Glomerular endothelial cell (primary cell): ENCODE data around the genes STX8 and MAP2K4.

DNA sequence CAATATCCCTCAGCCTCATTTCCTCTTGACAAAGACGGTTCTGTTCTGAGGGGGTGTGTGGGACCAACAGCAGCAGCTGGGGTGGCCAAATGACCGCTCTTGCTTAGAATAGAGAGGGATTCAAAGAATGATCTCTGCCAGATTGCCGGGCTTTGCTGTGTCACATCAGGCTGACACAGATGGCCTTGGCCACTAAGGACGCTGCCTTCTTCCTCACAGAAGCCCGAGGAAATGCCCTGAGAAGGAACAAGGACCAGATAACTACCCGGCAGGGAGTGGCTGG, 250.7 kb downstream of the NTN1 start:
- RAMPAGE, long total RNA = no peak

DNA sequence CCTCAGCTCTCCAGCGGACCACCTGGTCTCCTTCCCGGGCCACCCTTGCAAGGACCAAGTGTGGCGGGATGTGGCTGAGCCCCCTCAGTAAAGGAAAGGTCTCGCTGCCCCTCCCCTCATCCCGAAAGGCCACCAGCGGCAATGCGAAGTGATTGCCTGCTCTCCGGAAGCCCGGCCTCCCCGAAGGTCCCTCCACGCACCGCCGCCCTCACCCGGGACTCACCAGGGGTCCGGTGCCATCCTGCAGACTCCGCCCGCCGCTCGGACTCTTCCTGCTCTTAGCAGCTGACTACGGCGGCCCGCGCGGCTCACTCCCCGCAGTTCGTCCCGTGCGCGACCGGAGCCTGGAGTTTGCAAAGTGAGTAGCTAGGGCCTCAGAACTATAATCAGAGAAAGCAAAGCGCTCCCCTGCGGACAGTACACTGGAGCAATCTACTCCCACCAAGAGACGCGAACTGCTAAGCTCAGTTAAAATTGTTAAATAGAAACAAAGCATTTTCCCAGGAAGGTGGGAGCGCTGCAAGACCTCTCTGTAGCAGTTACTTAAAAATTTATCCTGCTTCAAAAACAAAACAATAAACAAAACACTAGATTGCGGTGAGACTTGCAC, at the start of gene STX8:
Gene STX8, minus strand, starts transcription at position 252 of the 610 bp plus-strand sequence.
- RAMPAGE, long total RNA = start-site peak on the minus strand centred at position 249 of the sequence, 15 bp wide, 539 and 573 reads in 2 replicates

- RAMPAGE, long total RNA = no peak
Observed at GRCh38 chr17:9645585-9645832, 192 bp downstream of the USP43 start.

- RAMPAGE, long total RNA = no peak
Observed at GRCh38 chr17:9646273-9646783, 1.0 kb downstream of the USP43 start.

DNA sequence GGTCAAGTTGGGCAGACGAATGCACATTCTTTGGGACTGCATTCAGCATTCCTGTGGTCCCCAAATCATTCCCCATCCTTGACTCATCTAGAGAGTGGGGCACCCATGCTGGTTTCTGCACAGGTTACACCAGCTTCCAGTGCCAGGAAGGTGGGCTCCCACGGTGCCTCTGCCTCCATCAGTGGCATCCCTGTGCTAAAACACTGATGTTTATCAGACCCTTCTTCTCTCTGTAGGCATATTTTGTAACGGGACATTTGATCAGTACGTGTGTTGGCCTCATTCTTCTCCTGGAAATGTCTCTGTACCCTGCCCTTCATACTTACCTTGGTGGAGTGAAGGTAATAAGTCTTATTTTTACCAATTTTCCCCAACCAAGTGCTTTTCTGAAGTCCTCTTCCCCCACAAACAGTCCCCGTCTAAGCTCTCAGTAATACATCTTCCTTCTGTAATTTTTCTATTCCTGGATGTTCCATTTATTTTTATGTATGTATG, 10.5 kb downstream of the GLP2R start:
- RAMPAGE, long total RNA = no peak

- RAMPAGE, long total RNA = no peak
Observed at GRCh38 chr17:9837556-9838444, 12.1 kb downstream of the GLP2R start.

- RAMPAGE, long total RNA = no peak
Observed at GRCh38 chr17:9926392-9926933, 21.4 kb upstream of the RCVRN start.

DNA sequence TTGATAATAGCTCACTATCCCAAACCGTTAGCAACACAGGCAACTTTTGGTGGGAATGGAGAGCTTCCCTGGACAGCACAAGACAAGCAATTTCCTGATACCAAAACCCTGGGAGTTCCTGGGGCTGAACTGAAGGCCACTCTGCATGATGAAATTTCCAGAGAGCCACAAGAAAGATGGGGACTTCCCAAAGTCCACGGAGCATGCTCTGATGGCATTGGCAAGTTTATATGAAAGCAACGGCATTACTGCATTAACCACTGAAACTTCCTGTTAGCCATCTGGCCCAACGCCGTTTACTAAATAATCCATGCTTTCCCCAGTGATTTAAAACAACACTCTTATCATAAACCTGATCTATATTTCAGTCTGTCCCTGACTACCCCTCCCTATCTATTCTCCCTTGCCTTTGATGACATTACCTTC, 108.3 kb upstream of the RCVRN start:
- RAMPAGE, long total RNA = no peak

- RAMPAGE, long total RNA = no peak
Observed at GRCh38 chr17:10059523-10060470, 138.6 kb downstream of the GAS7 start.

DNA sequence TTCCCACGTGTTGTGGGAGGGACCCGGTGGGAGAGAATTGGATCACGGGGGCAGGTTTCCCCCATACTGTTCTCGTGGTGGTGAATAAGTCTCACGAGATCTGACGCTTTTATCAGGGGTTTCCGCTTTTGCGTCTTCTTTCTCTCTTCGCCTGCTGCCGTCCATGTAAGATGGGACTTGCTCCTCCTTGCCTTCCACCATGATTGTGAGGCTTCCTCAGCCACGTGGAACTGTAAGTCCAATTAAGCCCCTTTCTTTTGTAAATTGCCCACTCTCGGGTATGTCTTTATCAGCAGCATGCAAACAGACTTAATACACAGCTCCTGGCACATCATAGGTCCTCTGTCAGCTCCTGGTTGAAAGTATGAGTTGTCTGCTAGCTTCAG, 81.1 kb downstream of the MYH13 start:
- RAMPAGE, long total RNA = no peak

GRCh38 chr17:10736855-10737803, 7.3 kb upstream of the TMEM220 start:
- RAMPAGE, long total RNA = no peak

GRCh38 chr17:10784810-10785140, 19.1 kb downstream of the TMEM238L start:
- RAMPAGE, long total RNA = no peak

DNA sequence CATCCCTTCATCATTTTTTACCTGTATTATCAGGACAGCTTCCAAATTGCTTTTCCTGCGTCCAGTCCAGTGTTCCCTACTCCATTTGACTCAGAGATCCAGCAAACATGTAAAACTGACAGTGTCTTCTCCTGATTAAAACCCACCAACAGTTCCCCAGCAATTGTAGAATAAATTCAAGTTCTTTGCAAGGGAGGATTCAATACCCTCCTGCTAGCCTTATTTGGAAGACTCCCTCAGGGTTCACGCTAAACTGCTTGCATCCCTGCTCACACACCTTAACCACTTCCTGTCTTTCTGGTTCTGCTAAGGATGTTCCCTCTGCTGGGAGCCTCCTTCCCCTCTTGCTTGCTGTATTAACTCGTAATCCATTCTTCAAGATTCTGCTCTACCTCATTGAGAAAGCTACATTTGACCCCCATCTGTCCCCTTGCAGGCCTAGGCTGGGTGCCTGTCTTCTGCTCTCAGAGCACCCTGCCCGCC, 2.4 kb upstream of the SHISA6 start:
- RAMPAGE, long total RNA = no peak

DNA sequence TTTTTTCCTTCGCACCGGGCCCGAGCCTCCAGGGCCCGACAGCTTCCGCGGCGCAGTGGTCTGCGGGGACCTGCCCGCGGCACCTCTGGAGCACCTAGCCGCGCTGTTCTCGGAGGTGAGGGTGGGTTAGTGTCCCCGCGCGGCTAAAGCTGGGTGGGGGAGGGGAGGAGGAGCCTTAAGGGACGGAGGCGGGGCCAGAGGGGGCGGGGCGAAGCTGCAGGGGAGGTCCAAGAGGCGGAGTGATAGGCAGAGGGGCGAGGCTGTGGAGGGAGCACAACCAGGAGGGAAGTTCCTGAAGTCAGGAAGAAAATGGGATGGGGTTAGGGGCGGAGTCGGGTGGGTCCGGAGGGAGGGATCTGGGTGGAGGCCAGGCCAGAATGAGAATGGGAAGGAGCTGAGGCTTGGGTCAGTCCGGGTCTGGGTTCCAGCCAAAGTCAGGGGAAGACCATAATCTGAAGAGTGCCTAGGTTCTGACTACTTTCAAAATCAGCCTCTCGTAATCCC, 583 bp downstream of the DNAH9 start:
- RAMPAGE, long total RNA = no peak

GRCh38 chr17:12020572-12021016, at the start of gene MAP2K4:
Gene MAP2K4, plus strand, starts transcription at chr17:12020877.
- RAMPAGE, long total RNA = no peak

DNA sequence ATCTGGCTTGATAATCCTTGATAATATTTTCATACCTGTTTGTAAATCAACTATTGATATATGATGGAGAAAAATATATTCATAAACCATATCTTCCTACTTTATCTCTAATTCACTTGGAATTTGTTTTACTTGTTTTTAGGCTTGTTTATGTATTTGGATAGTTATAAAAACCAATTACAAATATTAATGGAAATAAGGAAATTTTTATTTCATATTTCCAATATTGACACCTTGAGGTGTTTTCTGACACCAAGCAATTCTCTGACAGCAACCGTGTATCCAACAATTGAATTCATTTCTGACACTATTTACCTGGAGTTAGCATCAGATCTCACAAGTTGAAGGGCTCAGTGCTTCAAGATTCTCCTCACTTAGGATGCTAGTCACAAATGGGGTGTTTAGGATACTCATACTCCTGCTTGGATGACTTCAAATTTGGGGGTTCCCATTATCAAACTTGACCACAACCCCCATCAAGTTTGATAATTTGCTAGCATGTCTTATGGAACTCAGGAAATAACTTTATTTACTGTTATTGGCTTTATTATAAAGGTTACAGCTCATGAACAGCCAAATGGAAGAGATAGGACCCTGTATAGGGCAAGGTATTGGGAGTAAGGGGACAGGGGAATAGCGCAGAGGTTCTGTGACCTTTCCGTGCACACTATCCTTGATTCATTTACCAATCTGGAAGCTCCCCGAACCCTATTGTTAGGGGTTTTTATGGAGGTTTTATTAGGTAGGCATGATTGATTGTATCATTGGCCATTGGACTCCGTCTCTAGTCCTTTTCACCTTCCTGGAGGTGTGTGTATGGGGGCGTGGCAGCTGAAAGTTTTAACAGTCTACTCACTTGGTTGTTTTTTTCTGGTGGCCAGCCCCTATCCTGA, 22.7 kb downstream of the MAP2K4 start:
- RAMPAGE, long total RNA = no peak

DNA sequence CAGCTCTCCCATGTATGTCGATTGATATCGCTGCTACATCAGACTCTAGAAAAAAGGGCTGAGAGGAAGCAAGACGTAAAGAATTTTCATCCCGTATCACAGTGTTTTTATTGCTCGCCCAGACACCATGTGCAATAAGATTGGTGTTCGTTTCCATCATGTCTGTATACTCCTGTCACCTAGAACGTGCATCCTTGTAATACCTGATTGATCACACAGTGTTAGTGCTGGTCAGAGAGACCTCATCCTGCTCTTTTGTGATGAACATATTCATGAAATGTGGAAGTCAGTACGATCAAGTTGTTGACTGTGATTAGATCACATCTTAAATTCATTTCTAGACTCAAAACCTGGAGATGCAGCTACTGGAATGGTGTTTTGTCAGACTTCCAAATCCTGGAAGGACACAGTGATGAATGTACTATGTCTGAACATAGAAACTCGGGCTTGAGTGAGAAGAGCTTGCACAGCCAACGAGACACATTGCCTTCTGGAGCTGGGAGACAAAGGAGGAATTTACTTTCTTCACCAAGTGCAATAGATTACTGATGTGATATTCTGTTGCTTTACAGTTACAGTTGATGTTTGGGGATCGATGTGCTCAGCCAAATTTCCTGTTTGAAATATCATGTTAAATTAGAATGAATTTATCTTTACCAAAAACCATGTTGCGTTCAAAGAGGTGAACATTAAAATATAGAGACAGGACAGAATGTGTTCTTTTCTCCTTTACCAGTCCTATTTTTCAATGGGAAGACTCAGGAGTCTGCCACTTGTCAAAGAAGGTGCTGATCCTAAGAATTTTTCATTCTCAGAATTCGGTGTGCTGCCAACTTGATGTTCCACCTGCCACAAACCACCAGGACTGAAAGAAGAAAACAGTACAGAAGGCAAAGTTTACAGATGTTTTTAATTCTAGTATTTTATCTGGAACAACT, 120.8 kb downstream of the MAP2K4 start:
- RAMPAGE, long total RNA = no peak

- RAMPAGE, long total RNA = no peak
Observed at GRCh38 chr17:12989780-12990784, 27.7 kb downstream of the ELAC2 start.

- RAMPAGE, long total RNA = no peak
Observed at GRCh38 chr17:13353497-13353918, 248.2 kb downstream of the HS3ST3A1 start.

GRCh38 chr17:13639340-13639544, 37.5 kb upstream of the HS3ST3A1 start:
- RAMPAGE, long total RNA = no peak